Endometrial microvascular endothelial cells (primary cell): ENCODE data around the genes SYNRG and CISD3.

DNA sequence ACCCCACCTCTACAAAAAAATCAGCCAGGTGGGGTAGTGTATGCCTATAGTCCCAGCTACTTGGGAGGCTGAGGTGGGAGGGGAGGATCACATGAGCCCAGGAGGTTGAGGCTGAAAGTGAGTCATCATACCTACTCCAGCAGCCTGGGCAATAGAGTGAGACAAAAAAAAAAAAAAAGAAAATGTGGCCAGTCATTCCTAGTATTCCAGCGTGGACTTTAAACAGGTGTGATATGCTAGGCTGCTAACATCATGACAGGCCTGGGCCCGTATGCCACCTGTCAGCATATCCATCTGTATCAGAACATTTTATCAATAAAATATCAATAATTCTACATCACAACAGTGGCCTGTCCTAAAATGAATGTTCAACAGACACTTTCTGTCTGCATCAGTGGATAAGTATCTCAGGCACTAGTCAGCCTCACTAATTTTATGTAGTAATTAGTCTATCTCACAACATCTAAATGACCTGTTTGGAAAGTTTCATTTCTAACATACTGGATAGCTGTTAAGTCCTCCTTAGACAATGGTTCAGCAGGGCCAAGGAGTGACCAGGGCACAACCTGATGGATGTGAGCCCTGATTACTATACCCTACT, 143.5 kb downstream of the AATF start:
- RAMPAGE, long total RNA: no peak

DNA sequence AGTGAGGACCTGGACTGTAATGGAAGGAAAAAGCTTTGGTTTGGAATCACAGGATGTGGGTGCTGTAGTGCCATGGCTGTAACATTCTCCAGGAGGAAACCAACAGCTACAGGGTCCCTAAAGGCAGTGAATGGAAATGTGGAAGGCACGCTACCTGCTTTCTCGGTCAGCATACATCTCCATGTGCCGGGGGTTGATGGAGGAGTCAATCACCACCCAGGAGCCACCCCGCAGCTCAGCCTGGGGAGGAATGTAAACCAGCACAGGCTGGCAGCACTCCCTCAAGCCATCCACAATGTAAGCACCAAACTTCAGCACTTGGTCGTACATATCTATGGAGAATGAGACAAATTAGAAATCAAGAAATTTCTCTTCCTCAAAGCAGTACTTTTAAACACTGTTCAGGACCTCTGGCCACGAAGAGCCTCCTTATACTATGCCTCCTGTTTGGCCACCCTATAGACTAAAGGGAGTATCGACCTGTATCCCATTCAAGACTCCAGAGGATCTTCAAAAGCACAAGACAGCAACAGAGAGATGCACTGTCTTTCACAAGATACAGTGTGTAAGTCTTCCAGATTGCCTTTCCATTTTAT, 164.3 kb downstream of the AATF start:
- RAMPAGE, long total RNA: no peak

DNA sequence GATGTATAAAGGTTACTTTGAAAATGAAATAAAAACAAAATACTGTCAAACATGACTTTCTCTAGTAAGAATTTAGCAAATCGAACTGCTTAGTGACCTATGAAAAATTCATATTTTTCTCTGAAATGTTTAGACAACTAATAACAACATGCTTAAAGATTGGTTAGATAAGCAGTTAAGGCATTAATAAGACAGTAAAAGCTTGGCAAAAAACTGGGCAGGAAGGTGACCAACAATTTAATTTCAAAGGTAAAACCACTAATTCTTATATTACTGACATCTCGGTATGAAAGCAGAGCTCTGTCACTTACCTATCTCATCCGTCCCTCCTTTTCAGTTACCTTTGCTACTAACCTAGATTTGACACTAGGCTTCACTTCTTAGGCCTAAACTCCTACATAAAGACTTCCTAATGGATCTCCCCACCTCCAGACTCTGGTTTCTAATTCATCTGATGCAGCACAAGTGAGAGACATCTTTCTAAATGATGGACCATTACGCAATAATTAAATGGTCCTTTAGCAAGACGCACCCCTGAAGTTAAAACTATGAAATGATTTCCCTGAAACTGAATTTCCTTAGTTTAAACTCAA, 3.6 kb downstream of the SYNRG start:
- RAMPAGE, long total RNA: no peak

DNA sequence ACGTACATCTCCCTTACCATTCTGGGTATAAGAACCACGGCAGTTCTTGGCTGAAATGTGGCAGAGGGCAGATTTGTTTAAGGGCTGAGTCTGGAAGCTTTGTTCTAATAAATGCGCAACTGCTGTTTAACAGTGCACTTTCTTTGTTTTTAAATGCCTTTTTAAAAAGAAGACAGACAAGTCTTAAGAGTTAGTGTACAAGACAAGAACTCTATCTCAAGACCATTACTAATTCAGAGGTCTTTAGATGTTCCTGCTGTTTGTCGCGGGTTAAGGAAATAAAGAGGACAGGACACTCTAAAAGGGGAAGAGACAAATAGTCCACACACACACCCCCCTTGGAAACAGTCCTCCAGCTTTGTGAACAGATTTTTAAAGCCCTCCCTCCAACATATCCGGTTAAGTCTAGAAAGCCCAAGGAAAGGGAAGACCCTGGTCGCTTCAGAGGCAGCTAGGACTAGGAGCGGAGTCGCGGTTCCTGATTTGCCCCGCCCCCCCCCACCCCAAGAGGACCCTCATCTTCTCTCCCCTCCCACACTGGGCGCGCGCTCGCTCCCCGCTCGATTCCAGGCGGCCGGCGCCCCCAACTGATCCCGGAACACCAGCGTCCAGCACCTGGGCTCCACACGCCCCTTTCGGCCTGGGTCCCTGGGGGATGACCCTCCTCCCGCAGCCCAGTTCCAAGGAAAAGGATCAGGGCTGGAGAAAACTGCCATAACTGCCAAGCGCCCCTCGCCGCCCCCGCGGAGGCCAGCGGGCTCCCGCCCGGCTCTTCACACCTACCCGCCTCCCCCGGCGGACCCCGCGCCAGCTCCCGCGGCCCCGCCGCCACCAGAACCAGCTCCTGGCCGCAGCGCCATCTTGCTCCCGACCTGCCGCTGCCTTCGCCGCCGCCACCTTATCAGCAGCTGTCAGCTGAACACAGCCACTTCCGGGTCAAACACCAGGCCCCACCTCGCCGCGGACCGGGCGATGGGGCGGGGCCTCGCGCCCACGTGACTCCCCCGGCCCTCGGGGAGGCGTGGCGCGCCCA, at the start of gene SYNRG:
SYNRG (minus strand) TSS at position 923 of the 1,033 bp plus-strand sequence.
- RAMPAGE, long total RNA: start-site peak on the minus strand centred at position 893 of the sequence, 49 bp wide, 265 and 215 reads in 2 replicates

DNA sequence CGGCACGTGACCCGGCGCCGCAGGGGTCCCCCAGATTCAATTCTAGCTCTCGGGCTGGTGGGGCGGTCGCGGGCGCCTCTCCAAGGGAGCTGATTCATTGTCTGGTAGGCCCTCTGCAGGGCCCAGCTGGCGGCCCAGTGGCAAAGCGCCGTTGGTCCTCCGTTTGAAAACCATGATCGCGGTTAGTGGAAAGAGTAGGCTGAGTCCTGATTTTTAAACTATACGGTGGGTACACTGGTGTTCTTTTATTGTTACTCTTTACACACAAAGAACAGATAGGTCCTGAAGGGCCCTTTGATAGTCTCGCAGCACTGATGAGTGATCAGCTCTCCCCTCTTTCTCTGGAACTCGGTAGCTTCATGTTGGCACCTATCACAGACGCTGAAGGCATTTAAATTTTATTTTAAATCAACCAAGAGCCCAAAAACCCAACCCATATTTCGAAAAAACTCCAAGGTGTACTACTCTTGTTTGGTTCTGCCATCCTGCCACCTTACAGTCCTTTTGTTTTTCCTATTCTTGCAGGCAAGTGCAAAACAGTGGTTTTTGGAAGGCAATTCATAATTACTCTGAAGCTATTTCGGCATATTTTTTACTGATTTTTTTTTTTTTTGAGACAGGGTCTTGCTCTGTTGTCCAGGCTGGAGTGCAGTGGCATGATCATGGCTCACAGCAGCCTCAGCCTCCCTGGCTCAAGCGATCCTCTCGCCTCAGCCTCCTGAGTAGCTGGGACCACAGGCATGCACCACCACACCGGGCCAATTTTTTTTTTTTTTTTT, 500 bp upstream of the SYNRG start:
- RAMPAGE, long total RNA: no peak

GRCh38 chr17:37642069-37642468, 1.2 kb downstream of the DDX52 start:
- RAMPAGE, long total RNA: no peak

GRCh38 chr17:37676043-37676520, 32.8 kb upstream of the DDX52 start:
- RAMPAGE, long total RNA: no peak

- RAMPAGE, long total RNA: no peak
These were observed 1.4 kb downstream of the HNF1B start for GRCh38 chr17:37743394-37743992.

GRCh38 chr17:37745789-37746063, 867 bp upstream of the HNF1B start:
- RAMPAGE, long total RNA: no peak

- RAMPAGE, long total RNA: no peak
These were observed 12.8 kb upstream of the ARHGAP23 start for GRCh38 chr17:38415315-38416108.

DNA sequence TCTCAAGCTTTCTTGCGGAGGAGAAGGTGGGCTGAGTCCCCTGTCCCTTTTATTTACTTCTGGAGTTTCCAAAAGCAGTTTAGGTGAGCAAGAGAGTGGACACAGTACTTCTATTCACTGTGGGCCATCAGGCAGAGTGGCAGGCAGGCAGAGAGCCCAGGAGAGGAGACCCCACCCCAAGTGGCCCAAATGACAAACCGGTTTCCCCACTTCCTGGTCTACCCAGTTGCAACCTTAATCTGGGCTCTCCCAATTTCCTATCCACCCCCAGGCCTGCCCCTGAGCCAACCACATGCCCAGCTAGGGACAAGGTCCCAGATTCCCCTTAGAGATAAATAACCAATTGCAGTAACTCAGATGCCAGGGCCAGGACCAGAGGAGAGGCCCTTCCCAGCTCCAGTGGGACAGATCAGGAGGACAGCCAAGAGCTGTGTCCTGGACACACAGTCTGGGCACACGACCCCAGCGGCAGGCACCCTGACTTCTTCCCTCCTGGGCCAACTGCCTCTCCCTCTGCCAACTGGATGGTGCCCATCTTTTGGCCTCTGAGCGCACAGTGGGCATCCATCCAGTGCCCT, 1.2 kb upstream of the SRCIN1 start:
- RAMPAGE, long total RNA: no peak

DNA sequence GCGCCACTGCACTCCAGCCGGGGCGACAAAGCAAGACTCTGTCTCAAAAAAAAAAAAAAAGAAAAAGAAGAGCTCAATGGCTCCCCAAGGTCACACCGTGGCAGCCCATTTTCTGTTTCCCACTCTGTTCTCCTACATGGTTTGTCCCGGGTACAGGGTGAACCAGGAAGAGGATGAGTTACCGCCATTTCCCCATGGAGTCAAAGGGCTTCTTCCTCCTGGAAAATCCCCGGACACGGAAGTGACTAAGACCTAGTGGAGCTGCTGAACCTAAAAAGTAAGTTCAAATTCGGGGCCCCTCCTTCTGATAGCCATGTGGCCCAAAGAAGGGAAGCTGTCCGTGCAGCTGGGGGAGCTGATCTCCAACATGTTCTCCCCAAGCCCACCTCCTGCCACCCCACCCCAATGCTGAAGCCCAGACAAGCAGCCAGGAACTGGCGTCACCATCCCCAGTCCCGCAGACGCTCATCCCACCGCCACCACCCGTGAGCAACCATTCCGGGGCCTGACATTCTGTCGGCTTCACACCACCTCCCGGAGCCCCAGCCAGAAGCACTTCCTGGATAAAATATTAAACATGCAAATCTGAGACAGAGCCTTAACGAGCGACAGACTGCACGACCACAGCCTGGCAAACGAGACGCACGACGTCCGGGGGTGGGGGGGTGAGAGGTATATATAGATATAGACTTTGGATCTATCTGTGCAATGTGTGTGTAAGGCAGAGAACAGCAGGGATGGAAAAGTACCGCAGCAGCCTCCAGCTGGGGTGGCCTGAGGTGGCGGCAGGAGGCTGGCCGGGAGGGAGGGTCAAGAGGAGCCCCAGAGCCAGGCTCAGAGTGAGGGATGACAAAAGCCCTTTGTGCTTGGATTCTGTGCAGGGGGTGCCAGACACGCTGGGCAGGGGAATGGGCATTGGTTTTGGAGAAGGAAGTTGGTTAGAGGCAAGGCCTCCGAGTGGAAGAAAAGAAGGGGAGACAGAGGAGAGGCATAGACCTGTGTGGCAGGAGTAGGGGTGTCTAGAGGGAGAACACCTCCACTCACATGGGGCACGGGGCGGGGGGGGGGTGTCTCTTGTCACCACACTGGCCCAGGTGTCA, 17.5 kb downstream of the EPOP start:
- RAMPAGE, long total RNA: no peak

DNA sequence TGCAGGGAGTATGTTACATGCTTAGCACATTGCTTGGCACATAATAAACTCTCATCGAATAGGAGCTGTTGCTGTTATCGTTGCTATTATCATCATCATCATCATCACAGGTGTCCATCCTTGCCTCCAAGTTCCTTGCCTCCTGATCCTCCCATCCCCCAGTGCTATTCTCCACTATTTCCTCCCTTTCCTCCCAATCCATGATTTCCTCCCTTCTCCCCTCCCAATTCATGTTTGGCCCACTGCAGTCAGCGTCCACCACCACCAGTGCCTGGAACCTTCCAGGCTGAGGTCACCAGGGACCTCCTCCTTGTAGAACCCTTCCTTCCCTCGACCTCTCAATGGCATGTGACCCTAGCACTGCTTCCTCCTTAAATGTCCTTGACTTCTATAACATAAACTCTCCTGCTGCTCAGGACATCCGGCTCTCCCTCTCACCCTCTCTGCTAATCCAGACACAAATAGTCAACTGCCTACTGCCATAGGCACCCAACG, 6.0 kb upstream of the MLLT6 start:
- RAMPAGE, long total RNA: no peak

DNA sequence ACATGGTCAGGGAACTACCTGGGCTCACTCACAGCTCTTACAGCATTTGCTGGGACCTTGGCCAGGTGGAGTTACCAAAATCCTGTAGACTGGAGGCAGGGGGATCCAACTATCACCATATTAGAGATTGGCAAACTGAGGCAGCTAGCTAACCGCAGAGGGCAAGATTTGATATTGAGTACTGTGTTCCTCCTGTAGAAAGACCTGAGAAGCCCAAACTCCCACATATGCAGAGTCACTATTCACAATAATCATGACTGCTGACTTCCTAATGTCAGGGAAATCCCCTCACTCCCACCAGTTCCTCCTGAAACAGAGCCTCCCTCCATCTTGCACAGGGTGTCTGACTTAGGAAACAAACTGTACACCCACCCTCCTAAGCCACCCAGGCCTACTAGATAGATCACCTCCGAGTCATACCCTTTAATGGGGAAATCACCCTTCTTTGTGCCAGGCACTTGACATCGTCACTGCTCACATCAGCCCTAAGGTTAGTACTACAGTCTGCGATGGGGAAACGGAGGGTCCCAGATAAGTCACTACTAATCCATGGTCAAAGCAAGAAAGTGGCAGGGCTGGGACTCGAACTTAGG, 3.7 kb upstream of the MLLT6 start:
- RAMPAGE, long total RNA: no peak

DNA sequence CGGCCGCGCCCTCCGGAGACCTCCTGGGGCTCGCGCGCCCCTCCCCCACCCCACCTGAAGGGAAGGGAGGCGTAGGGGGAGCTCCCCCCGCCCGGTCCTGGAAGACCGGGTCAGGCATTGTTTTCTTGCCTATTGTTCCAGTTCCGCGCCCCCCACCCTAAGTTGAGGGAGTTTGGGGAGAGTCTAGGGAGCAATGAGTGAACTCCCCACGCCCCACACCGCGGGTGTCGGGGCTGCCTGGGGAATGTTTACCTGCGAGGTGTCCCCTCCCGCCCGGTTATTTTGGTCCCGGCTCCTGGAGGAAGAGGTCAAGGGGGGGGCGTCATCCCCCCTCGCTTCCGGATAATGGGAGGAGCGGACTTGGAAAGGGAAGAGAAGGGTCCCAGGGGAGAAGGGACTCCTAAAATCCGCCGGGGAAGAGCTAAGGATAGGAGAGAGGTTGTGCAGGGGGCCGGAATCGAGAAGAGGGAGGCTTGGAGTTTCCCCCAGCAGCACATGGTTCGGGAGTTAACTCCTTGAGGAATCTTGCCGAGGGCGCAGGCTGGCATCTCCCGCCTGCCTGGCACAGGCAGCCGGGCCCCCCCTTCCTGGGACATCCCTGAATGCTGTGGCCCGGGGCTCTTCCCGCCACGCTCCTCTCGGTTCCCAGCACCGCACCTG, 859 bp downstream of the MLLT6 start:
- RAMPAGE, long total RNA: no peak

DNA sequence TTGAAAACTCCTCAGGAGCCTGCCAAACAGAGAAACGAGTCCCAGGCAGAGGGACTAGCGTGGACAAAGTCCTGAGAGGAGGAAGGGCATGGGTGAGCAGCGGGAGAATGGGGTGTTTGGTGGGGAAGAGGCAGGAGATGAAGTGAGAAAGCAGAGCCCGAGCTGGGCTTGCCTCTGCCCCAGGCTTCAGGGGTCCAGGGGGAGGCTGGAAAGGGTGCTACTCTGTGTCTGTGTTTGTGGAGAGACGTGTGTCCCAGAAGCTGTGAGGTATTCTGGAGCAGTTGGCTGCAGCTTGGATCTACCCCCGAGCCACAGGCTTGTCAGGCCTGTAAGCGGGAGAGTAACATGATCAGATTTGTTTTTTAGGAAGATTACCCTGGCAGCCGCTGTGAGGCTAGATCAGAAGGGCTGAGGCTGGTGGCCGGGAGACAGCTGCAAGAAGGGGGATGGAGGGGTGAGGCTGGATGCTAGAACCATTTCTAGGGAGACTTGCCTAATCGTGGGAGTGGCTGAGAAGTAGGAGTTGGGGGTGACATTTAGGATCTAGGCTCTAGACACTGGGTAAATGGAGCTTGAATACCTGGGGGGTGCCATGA, 5.1 kb downstream of the MLLT6 start:
- RAMPAGE, long total RNA: no peak

GRCh38 chr17:38725872-38726738, 4.0 kb upstream of the CISD3 start:
- RAMPAGE, long total RNA: no peak

DNA sequence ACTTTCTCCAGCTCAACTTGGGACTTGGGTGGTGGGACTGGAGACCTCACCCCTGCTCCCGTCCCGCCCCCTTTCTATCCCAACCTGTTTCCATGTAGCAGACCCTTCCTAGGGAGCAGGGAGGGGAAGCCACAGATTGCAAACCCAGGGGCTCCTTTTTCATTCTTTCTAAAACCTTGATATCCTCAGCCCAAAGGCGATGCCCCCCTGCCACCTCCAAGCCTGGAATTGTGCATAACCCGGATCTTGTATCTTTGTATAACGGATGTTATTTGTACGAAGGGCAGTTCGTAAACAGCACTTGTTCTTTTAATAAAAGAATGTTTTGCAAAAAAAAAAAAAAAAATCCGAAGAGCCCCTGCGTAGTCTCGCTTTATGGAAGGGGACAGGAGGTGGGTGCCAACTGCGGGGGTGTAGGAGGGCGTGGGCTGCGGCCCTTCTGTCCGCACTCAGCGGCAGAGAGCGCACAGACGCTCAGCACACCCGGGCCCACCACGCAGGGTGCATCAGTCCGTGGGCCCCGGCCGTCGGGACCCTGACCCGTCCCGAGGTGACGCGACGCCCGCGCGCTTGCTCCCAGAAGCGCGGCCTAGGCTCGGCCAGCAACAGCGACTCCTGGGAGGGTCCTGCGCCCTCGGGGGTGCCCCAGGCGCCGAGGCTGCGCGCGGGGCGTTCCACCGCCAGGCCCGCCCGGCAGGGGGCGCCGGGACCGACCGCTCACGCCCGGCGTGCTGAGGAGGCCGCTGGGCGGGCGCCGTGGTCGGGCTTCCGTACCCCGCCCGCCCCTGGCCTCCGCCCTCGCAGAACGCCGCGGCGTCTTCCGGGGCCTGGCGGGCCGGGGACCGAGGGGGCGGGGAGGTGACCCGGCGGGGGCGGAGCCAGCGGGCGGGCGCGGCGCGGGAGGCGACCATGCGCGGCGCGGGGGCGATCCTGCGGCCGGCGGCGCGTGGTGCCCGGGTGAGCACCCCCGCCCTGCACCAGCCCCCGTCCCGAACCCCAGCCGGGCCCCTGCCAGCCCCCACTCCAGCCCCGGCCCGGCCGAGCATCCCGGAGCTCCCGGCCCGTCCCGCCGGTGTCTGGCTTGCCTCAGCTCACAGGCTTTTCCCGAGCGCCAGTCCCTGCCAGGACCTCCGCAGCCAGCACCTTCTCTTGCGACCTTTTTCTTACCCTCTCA, at the start of gene CISD3:
CISD3 (plus strand) TSS at position 892 of the 1,174 bp plus-strand sequence.
- RAMPAGE, long total RNA: start-site peak on the plus strand centred at position 906 of the sequence, 37 bp wide, 17 and 159 reads in 2 replicates

GRCh38 chr17:38732646-38733458, 2.7 kb downstream of the CISD3 start:
- RAMPAGE, long total RNA: no peak

DNA sequence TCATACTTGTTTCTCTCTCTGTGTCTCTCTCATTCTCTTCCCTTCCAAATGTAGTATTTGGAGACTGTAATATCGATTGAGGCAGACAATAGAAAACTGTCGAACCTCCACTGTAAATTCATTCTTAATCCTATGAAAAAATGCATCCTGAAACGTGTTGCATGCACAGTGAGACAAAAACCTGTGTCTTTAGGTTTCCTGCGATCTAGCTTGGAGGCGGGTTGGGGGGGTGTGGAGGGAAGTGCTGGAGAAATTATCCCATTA, 1.3 kb upstream of the PSMB3 start:
- RAMPAGE, long total RNA: no peak